Mammary epithelial cell (primary cell): ENCODE data around the genes PIK3CB and SLC25A36.

GRCh38 chr3:138834159-138835198 lies at the start of gene PIK3CB:
Gene PIK3CB (minus strand): TSS chr3:138834928.
- CAGE, long polyA plus RNA, result no peak
- RRBS, result 1% methylated on average over 40 of the region's 113 CpGs

GRCh38 chr3:138939239-138940377 lies 7.3 kb downstream of the FOXL2 start:
- CAGE, long polyA plus RNA, result no peak
- RRBS, result 30% methylated on average over 19 of the region's 67 CpGs

GRCh38 chr3:138948528-138949695 lies 1.9 kb downstream of the FOXL2NB start:
- CAGE, long polyA plus RNA, result no peak
- RRBS, result no CpG with 5 or more reads among the region's 15 CpGs

DNA sequence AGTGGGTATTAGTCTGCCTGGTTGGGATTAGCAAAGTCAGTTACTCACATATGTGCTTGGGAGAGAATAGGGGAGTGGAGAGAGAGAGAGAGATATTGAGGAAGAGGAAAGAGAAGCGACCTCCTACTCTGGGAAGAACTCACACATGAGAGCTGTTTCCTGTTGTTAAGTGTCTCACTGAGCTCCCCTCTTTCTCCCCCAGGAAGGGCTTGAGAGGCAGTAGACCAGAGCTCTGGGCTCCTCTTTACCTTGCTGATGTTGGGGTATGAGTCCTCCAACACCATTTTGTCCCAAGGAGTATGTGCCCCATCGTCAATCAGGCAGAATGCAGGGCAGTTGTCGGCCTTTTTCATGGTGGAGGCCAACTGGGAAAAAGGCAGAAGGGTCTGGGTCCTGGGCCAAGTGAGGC lies 4.2 kb downstream of the FOXL2NB start:
- CAGE, long polyA plus RNA, result no peak
- RRBS, result no CpG with 5 or more reads among the region's 3 CpGs

DNA sequence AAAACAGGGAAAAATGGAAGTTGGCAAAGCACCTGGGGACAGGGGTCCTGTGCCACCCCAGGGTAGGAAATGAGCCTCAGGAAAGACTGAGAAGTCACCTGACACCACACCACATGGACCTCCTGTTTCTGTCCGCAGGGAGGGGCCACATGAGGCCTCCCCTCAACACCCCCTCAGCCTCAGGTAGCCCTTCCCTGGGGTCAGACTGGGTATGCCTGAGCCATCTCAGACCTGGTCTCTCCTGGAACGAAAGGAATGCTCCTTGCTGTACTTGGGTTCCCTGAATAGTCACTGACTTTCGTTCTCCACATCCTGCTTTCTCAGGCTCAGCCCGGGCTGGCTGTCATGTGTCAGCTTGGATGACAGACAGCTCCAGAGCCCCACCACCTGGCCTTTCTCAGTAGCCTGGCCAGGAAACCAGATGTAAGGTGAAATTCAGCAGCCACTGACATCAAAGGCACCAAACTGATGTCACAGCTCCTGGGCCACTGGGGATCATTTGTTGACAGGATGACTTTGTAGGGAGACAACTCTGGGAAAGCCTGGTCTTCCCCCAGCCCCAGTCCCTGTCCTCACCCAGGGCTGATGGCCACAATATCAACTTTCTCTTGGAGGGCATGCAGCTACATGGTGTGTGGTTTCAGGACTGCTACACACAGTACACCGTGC lies 141.5 kb upstream of the MRPS22 start:
- CAGE, long polyA plus RNA, result no peak
- RRBS, result no CpG with 5 or more reads among the region's 5 CpGs

DNA sequence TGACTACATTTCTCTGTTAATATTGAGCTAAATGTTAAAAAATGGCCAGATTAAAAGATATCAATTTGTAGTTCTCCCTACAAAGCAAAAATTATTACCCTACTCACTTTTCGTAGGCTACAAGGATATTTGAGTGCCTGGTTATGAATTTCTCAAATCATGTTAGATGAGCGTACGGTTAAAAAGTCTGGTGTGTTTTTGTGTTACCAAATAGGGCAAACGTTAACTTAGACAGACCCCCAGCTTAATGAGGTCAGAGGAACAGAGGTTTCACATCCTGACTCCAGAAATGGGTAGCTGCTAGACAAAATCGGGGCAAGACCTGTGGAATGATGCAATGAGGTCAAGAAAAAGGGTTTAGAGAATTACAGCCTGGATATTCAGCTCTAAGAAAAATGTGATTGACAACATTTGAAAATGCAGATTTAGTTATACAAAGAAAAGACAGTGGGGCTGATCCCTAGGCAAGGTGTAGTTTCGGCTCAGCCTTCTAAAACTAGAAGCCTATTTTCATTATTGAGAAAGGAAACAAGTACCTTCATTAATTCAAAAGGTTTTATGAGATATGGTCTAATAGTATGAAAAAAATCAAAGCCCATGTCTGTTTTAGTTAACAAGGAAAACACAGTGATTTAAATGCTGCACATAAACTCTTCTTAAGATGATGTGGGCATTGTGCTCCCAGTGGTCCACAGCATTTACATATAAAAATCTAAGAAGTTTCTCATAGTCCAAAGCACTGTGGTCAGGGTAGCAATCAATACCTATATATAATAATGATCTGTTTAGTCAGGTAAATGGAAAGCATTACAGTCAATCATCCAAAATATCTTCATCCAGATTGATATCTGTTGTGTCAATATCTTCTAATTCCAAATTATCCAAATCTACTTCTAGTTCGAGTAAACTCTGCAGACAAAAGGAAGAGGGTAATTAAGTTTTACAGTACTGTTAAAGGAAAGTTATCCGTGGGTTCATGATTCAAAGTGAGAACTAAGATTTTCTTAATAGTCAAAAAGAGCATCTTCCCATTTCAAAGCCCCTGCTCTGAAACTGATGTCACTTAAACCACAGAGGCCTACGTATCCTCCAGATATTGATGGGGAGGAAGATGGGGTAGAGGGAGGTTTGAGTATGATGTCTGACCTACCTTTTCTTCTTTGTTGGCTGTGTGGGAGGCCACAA lies 13.6 kb downstream of the MRPS22 start:
- CAGE, long polyA plus RNA, result no peak
- RRBS, result no CpG with 5 or more reads among the region's 9 CpGs

- CAGE, long polyA plus RNA, result no peak
- RRBS, result no CpG with 5 or more reads among the region's 3 CpGs
Observed at GRCh38 chr3:139358723-139359460, 15.1 kb downstream of the MRPS22 start.

GRCh38 chr3:139360915-139361586 lies 17.2 kb downstream of the MRPS22 start:
- CAGE, long polyA plus RNA, result no peak
- RRBS, result no CpG with 5 or more reads among the region's 3 CpGs

GRCh38 chr3:139373116-139373515 lies 16.3 kb downstream of the COPB2 start:
- CAGE, long polyA plus RNA, result no peak
- RRBS, result no CpG with 5 or more reads among the region's 2 CpGs

GRCh38 chr3:139534507-139534948 lies 5.0 kb downstream of the RBP1 start:
- CAGE, long polyA plus RNA, result no peak
- RRBS, result no CpG with 5 or more reads among the region's 2 CpGs

DNA sequence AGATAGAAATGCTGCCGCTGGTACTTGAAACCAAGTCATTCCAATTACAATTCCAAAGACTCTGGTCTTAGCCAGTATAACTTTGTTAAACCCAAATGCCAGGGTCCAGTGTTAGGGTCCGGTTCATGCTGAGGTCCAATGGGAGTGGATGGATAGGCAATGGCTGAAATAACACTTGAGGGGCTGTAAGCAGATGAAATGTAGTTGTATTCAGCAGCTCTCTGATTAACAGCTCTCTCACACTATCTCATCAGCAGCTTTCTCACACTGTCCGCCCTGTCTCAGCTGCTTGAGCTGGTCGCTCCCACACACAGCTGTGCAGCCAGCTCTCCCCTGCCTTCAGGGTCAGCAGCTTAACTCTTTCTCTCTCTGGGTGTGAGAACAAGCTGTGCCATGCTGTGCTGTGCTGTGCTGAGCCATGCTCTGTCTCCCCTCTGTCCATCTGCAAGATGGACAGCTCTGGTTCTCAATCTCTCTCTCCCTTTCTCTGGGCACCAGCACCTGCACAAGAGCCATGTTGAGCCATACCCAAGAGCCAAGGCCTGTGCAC lies 291.5 kb upstream of the TRIM42 start:
- CAGE, long polyA plus RNA, result no peak
- RRBS, result no CpG with 5 or more reads among the region's 4 CpGs

- CAGE, long polyA plus RNA, result no peak
- RRBS, result no CpG with 5 or more reads among the region's 5 CpGs
Observed at GRCh38 chr3:140910736-140911263, 30.8 kb upstream of the SLC25A36 start.

DNA sequence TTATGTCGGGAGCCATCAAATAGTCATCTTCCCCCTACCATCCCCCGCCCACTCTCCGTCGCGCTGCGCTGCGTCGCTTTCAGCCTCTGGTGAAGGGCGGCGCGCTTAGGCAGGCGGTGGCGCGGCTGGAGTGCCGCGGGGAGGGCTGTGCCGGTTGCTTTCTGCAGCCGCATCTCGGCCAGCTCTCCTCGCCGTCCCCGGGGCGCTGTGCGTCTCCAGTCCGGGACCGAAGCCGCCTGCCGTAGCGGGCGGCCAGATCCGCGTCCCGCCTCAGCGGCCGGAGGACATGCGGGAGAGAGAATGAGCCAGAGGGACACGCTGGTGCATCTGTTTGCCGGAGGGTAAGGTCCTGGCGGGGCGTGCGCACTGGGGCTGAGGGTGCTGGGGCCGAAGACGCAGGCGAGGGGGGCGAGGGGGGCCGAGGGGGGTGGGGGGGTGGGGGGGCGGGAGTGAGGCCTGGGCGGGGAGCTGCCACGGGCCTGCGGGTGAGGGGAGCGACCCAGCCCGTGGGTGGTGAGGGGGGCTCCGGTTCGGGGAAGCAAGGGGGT lies at the start of gene SLC25A36:
Gene SLC25A36 (plus strand): TSS at position 82 of the 548 bp plus-strand sequence.
- CAGE, long polyA plus RNA, result no peak
- RRBS, result 1% methylated on average over 20 of the region's 54 CpGs

DNA sequence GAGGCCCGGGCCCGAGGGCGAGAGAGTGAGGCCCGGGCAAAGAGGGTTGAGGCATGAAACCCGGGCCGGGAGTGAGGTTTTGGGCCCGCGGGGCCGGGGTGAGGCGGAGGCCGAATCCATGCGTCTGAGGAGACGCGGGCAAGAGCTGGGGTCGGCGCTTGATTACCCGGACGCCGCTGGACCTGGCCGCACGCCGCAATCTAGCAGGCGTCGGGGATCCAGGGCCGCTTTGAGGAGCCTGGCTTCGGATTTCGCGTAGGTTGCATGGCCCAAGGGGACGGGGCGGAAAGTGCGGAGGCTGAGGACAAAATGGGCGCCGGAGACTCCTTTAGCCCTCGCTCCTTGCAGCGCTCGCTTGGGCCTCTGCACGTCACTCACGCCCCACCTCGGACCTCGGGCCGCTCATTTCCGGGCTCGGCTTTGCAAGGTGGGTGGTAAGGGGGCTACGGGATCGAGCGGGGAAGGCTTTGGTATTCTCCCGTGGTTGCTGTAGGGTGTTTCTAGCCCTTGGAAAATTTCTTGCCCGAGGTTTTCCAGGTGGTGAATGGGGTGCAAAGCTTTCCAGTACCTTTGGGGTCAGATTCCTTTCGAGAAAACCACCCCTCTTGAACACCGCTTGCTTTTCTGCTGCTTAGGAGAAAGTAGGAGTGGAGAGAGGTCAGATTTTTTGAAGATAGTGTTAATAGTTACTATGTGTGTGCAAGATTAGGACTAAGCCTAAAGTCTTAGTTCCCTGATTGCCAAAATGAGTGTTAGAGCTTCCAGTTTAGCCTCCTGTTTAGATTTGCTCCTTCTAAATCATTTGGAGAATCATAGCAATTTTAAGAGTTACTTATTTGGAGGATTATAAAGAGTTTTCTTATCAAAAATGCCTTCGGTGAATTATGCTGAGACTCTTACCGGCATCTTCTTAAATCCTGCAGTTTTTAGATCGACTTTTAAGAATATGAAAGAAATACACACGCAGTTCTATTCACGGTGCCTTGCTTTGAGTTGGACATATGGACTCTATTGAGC lies 975 bp downstream of the SLC25A36 start:
- CAGE, long polyA plus RNA, result no peak
- RRBS, result under 1% methylated on average over 17 of the region's 55 CpGs

DNA sequence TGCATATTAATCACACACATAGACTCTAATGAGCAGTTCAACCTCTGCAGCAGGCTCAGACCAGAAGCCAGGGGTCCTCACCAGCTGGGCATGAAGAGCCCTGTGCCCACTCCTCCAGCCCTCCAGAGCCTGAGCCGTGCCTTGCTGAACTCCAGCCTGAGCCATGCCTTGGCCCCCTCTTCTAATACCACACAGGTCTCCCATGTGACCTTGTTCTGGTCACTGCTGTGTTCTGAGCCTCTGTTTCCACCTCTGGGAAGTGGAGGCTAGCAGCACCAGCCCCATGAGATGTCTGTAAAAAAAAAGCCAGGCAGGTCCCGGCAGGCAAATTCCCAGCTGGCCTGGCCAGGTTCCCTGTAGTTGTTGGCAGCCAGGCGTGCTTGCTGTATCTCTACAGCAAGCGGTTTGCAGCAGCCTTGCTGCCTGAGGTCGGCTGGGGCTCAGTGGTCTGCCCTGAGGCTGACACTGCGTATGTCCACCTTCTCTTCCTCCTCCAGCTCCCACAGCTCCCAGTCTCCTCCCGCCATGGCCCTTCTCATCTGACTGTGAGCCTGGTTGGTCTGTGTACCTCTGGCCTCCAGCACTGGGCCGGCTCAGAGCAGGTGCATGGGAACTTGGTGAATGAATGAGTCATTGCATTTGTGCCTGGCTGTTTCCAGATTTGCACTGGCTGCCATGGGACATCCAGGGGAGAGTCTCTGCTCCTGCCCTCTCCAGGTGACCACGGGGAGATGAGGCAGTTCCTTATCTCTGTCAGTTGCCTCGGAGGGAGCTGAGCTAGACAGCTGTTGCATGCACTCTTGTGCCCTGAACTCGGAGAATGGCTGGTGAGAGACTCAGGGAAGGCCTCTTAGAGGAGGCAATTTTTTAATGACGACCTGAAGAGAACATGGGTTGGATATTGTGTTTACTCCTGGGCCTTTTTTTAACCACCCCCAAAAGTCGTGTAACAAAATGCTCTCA lies 42.8 kb downstream of the SPSB4 start:
- CAGE, long polyA plus RNA, result no peak
- RRBS, result no CpG with 5 or more reads among the region's 13 CpGs

DNA sequence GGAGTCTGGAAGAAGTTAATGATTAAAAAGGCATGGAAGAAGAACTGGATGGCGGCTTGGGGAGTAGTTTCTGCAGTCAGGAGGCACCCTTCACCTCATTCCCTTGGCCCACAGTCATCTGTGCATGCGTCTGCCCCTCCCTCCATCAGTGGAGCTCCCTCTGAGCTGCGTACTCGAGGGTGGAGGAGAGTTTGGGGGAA lies 4.3 kb downstream of the PXYLP1 start:
- CAGE, long polyA plus RNA, result no peak
- RRBS, result no CpG with 5 or more reads among the region's 4 CpGs

DNA sequence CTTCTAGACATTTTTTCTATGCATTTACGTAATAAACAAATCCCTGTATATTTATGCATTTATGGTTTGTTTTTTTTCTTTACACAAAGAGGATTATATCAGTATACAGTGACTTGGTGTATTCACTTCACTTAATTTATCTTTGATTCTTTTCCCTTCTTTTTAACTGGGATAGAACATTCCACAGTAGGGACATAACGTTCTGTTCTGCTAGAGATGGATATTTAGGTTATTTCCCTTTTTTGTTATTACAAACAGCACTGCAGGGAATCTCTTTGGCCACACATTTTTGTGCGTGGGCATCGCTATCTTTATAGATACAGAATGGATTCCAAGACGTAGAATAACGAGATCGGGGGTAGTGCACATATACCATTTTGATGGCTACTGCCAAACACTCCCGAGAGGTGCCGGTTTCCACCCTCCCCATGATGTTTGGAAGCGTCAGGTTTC lies 44.7 kb downstream of the PXYLP1 start:
- CAGE, long polyA plus RNA, result no peak
- RRBS, result no CpG with 5 or more reads among the region's 10 CpGs

DNA sequence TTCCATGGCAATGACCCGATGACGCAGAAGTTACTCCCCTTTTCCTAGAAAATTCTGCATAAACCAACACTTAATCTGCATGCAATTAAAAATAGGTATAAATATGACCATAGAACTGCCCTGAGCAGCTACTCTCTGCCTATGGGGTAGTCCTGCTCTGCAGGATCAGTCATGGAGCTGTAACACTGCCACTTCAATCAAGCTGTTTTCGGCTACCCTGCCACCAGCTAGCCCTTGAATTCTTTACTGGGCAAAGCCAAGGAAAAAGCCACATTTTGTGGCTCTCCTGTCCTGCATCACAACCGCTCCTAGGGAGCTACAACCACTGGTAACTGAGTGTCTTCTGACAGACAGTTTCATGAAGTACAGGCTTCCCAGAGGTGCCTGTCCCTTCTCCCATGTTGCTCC lies 54.9 kb upstream of the ZBTB38 start:
- CAGE, long polyA plus RNA, result no peak
- RRBS, result no CpG with 5 or more reads among the region's 4 CpGs

DNA sequence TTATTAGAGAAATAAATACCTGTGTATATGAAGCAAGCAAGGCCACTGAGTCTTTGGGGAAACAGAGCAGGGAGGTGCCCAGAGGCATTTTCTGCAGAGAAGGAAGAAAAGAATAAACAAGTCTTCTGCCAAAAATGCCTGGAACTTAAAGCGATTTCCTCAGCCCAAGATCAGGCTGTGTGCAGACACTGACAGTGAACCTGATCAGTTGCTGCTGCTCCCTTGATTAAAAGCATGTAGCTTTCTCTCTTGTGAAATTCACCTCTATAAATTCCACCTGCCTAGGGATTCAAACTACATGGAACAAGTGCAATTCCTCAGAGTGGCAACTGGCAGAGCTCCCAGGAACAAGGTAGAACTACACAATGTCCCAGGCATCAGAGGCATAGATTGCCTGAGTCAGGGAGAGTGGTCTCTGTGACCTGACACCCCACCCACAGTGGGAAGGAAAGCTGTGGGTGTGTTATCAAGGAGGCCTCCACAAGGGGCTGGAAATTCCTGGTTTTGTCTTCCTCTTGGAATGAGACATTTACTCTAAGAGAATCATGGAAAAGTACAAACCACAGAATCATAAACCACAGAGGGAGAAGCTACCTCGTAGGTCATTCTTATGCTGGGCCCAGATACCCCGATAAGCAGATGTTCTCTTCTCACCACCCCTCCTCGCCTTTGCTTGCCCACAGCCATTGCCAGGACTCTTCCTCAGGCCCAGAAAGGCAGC lies 1.9 kb upstream of the ZBTB38 start:
- CAGE, long polyA plus RNA, result no peak
- RRBS, result no CpG with 5 or more reads among the region's 4 CpGs

DNA sequence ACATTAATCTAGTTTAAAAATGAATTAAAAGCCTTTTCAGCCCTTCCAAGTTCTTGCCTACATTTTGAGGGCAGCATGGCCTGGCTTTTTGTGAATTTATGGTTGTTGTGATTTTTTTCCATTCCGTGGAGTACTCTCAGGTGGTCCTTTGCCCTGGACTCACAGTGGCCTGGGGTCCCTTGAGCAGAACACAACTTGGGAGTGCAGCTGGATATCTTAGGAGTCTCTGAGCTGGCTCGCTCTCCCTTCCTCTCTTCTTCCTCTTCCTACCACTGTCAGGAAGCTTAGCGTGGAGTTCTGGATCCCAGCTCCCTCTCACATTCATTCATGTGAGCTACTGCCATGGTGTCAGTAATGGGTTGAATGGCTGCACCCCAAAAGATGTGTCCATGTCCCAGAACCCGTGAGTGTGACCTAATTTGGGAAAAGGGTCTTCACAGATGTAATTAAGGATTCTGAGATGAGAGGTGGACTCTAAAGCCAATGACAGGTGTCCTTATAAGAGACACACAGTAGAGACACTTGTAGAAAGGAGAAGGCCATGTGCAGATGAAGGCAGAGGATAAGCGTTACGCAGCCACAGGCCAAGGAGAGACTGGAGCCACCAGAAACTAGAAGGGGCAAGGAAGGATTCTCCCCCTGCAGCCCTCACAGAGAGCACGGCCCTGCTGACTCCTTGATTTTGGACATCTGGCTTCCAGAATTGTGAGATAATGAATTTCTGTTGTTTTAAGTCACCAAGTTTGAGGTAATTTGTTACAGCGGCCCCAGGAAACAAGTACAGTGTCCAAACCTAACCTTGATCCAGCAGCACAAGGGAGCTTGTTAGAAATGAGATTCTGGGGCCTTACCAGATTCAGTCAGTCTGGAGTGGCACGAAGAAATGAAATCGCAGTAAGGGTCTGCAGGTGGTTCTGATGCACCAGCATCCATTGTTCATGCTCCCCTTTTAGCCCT lies 48.2 kb downstream of the ZBTB38 start:
- CAGE, long polyA plus RNA, result no peak
- RRBS, result no CpG with 5 or more reads among the region's 10 CpGs